Measurements from ENCODE around the genes FUT8 and CCDC196.

GRCh38 chr14:65412666-65413368 is at the start of gene FUT8:
FUT8 (plus strand) TSS chr14:65412730.
- PRO-cap = bidirectional peak, plus-strand start at chr14:65412730, minus-strand start at chr14:65412546; bidirectional peak, plus-strand start at chr14:65413018, minus-strand start at chr14:65412917

- PRO-cap = no peak
Observed at GRCh38 chr14:66486008-66486752, at the start of gene CCDC196. CCDC196 (plus strand) TSS chr14:66486371.

- PRO-cap = no peak
Observed at GRCh38 chr14:66507080-66507732, 741 bp upstream of the GPHN start.

- PRO-cap = no peak
Observed at GRCh38 chr14:67147382-67147695, 41.9 kb upstream of the GARIN2 start.

GRCh38 chr14:67358802-67359274 is 766 bp downstream of the ATP6V1D start:
- PRO-cap = no peak

GRCh38 chr14:67416074-67416767 is 4.3 kb upstream of the PLEK2 start:
- PRO-cap = no peak

GRCh38 chr14:67510894-67511300 is 22.2 kb upstream of the PLEKHH1 start:
- PRO-cap = no peak

DNA sequence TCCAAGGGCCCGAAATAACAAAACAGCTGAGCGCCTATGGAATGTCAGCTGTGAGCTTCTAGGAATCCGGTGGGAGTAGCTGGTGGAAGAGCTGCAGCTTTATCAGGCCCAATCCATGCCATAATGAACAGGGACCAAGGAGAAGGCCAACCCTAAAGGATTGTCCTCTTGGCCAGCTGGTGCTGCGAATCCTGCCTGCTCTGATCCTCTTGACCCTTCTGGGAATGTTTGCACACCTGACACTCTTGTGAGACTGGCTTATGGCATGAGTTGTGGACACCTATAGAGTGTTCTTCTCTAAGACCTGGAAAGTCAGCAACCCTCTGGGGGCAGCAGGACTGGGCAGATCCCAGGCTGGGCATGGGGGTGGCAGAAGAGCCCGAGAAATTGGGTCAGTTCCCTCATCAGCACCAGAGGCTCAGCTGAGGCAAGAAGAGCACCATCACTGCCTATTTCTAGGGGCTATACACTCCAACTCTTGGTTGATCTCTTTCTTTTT is 32.1 kb downstream of the RDH12 start:
- PRO-cap = no peak

DNA sequence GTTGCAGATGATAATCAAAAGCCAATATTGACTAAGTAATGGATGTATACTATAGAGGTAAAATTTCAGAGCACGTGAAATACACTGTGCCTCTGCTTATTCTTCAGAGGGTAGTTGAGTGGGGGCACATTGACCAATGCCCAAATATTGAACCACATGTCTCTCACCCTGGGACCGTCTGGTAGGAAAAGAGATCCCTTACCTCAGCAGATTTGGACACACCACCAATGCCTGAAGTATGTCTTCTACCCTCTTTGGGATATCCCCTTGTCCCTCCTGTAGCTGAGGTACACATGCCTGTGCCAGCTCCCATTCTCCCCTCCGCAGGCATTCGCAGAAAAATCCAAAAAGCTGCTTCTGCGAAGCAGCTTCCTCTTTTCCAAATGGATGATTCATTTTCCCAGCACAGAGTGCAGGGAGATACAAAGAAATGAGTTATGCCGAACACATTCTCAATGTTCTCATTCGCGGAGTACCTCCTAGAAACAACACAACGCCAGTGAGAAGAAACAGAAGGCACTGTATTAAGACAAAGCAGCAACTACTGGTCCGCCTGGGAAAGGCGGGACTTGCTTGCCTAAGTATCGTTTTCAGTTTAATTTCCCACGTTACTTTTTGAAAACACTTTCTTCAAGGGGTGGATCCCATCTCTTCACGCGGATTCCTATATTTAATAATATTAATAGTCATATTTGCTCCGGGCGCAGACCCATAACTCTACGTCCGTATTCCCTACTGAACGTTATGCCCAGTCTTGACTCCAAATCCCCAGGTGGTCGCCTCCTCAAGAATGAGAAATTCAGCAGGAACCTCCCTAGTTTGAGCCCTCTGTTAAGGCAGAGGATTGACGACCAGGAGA is 593 bp downstream of the ZFYVE26 start:
- PRO-cap = no peak

DNA sequence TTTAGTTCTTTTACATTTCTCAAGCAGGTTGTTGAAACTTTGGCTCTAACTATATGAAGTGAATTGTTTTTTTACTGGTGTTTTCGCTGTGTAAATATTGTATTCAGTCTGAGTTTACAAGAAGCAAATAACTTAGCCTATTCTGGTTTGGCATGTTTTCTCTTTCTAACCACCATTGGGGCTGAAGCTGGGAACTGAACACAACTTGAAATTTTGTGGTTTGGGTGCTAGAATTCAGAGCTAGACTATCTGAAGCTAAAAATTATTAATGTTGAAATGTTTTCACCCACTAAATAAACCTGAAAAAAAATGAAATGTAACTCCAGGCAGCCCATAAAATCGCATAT is 37.2 kb downstream of the RAD51B start:
- PRO-cap = no peak

DNA sequence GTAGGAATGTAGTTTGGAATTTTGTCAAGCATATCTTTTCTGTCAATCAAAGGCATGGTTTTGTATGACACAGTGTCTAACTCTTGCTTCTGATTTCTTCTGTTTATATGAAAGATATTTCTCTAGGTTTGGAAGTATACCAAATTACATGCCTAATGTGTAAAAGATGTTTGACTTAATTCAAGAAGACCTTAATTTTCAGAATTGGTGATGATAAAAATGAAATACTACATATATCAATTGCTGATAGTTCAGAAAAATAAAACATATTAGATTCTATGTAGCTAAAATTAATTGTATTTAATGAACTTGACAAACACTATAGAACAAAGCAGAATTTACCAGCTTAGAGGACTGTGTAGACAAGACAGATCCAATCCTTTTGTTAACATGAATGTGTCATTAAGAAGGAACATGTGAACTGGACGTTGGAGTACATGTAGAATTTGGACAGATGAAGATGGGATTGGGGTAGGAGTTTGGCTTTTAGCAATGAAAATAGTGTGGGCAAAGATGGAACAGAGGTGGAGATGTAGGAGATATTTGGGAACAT is 135.9 kb downstream of the RAD51B start:
- PRO-cap = no peak

- PRO-cap = no peak
Observed at GRCh38 chr14:68124919-68125660, 305.5 kb downstream of the RAD51B start.

DNA sequence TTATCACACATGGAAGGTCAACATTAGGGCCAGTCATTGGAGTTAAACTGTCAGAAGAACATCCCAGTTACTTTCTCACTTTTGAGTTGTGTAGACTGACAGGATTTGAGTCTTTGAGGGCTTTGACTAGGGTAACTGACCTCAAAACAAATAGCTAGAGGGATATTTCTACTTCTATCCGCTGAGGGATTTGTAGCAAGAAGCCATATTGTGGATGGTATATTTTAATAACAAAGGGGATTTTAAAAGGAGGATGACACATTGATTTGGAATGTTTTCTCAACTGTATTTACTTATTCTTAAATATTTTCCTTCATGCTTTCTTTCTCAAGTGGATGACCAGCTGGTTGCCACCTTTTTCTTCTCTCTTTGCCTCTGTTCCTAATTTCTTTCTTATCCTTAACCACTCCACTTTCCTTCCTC is 411.3 kb downstream of the RAD51B start:
- PRO-cap = no peak

DNA sequence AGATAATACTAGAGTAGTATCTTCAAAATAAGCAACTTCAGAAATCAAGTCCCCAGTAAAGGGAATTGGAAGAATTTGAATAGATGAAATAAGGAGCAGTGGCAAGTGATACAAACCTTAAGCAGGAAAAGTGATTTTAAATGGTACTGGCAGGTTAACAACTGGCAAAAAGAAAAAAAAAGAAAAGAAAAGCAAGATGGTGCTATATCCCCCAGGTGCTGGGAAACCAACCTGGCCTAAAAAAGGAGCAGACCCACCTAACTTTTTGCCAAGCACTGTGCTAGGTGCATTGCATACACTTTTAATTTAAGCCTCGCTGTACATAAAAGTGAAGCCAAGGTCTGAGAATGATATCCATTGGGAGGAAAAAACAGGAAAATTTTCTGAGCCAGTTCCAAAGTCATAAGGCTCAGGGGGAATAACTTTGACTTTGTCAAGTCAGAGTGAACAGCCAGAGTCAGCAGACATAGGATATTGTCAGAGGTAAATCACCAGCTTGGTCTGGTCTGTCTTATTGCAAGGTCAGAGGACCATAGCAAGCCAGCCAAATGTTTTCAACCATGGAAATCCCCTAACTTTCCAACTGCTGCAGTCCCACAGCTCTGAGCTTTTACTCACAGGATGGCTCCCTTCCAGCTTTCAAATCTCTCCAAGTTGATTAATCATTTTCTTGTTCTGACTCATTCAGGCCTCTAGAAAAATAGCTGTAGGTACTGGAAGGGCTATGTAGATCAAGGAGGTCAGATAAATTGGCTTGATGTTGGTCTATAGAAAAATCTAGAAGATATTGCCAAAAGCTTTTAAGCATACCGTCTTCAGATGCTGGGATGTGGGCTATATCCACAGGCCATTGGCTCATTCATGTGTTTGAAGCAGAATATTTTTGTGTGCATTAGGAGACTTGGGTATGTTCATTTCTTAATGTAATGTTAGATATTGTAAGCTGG is 412.9 kb downstream of the RAD51B start:
- PRO-cap = no peak

DNA sequence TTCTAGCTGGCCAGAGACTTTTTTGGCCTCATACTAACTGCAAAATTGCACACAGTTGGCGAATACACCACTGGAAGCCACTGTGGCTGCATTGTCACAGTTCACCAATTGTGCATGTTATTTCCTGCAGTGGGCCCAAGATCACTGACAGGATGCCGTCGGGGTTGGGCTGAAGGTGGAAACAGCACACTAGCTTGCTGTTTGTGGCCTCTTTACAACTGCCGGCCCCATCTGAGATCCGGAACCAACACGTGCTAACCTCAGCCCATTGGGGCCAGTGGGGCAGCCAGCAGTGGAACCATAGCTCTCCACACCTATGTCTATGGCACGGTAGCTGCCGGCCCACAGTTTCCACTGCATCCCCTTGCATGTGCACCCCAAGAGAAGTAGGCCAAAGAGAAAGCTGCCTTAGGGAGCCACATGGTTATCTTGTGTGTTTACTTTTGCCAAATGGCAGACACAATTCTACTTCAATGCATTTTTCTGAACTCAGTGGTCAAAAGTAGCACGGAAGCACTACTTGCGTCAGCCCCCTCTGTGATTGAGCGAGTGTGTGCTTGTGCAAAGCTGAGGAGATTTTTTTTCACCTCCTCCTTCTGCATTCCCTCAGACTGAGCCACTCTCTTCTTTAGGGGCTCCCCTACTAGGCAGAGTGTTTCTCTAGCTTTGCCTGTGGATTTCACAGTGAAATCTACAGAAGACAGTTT is 464.0 kb downstream of the RAD51B start:
- PRO-cap = no peak

DNA sequence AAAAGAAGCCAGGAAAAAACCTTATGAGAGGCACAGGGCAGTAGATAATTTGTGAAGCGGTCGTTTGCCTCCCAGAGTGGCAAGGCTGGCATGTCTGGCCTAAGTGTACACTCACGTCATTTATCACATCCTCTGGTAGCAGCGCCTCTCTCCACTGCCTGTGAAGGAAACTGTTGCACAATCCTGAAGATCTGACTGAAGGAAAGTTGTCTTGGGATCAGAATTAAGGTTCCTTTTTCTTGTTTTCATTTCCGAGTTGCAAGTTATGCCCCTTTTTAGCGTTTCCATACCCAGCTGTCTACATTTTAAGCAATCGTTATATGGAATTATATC is 408.5 kb downstream of the ZFP36L1 start:
- PRO-cap = no peak

DNA sequence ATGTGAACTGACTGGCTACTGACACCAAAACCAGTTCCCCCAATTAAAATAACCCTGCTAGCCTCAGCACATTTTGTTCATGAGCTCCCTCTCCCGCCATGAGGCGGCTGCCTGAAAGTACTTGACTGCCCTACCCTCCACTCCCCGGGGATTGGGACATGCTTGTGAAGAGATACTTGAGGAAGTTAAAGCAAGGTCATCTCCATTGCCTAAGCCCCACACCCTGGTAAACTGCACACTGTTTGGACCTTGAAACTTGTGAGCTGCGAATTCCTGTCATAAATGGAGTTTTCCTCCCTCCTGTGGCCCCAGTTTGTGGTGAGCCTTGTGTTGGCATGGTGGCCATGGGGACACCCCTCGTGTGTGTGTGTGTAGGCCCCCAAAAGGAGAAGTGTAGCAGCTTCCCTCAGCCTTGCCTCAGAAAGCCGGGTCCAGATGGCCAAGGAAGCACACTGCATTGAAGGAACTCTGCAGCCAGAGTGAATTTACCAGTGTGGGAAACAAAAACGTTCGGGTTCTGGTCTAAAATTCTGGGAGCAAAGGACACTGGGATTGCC is 395.5 kb downstream of the ZFP36L1 start:
- PRO-cap = unidirectional peak, plus-strand start at position 420 of the sequence

- PRO-cap = no peak
Observed at GRCh38 chr14:68420224-68420654, 372.6 kb downstream of the ZFP36L1 start.

DNA sequence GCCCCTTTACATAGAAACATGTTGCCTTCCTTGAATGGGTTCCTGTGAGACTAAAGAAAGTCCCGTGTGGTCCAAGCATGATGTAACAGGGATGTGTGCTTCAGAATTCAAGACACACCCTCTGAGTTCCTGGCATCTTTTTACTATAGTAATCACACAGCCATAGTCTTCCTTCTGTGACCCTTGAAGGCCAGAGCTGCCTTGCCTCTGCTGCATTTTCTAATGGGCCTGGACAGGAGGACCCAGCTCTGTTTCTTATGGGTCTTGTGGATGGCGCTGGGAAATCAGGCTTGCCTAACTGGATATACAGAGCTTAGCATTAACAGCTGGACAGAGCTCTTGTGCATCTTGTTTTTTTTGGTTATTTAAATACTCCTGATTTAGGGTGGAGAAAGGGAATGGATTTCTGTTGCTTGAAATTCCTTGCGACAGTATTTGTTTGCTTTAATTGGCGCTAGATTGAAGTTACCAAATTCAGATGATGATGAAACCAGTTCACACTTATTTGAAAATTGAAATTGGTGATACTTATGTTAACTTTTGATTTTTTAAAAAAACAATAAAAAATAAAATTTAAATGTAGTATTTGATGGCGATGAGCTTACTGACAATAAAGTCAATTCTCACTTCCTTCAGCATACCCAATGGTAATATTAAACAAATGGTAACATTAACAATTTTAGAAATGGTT is 340.9 kb downstream of the ZFP36L1 start:
- PRO-cap = no peak

DNA sequence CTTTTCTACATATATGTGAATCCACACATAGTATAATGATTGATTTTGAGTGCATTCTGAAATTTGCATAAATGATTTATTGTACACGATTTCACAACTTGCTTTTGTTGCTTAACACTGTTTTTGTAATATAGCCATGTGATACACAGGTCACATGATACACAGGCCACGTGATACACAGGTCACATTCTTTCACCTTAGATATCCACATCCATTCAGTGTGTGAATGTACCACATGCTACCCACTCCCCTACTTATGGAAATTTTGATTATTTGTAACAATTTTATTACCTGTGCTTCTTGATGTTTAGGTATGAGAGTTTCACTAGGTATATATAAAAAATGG is 319.0 kb downstream of the ZFP36L1 start:
- PRO-cap = no peak